Umbilical cord (tissue), 2 donors: Measurements from ENCODE around the genes EPHA7, NDUFAF4 and PNISR.

DNA sequence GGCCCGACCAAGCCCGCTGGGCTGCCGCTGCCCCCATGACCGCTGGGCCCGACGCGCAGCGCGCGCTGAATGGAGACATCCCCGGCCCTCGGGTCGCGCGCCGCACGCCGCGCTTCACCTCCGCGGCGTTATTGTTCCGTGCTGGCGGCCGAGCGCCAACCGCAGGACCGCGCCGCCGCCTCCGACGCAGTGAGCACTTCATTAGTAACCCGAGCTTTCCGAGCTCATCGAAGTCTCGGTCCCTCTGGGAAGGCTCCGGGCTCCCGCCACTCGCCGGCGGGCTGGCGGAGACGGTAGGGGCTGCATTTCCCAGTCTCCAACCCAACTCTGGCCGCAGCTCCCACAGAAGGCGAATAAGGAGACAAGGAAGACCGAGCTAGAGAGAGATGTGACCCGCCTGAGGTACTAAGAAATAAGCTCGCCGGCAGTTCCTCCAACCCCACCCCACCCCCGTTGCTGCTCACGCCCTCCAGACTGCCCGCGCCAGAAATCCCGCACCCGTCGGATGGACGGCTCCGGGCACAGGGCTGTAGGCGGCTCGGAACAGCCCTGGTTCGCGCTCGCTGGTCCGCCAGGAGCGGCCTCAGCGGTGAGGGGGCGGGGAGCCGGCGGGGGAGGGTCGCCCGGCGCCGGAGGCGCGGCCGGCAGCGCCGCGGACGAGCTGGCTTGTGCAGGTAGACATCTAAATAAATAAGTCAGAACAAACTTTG, 686 bp downstream of the EPHA7 start:
- RAMPAGE, long total RNA = no peak

GRCh38 chr6:93419228-93419709, at the start of gene EPHA7:
Gene EPHA7, minus strand, starts transcription at chr6:93419559.
- RAMPAGE, long total RNA = no peak

- RAMPAGE, long total RNA = no peak
Measured at GRCh38 chr6:96542220-96543178, 20.4 kb upstream of the FHL5 start.

DNA sequence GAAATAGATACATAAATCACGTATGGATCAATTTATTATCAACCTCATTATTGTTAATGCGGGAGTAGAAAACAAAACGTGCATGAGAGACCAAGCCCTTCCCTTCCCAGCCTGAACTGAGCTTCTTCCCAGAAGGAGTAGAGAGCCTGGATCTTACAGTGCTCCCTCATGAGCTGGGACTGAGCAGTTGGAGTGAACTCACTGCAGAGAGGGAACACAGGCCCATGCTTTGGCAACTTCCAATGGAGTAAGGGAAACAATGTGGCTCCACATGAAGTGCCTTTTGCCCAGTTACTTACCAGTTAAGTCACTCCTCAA, 12.4 kb downstream of the FHL5 start:
- RAMPAGE, long total RNA = no peak

- RAMPAGE, long total RNA = no peak
Measured at GRCh38 chr6:96885247-96885849, 12.3 kb downstream of the NDUFAF4 start.

- RAMPAGE, long total RNA = start-site peak on the minus strand at chr6:96897821-96897887, 176 and 18 reads in 2 replicates
Measured at GRCh38 chr6:96897602-96898573, at the start of gene NDUFAF4. Gene NDUFAF4, minus strand, starts transcription at chr6:96897891.

GRCh38 chr6:97594748-97595248, 311.8 kb upstream of the MMS22L start:
- RAMPAGE, long total RNA = no peak

GRCh38 chr6:98946667-98947303, 961 bp downstream of the FBXL4 start:
- RAMPAGE, long total RNA = no peak

DNA sequence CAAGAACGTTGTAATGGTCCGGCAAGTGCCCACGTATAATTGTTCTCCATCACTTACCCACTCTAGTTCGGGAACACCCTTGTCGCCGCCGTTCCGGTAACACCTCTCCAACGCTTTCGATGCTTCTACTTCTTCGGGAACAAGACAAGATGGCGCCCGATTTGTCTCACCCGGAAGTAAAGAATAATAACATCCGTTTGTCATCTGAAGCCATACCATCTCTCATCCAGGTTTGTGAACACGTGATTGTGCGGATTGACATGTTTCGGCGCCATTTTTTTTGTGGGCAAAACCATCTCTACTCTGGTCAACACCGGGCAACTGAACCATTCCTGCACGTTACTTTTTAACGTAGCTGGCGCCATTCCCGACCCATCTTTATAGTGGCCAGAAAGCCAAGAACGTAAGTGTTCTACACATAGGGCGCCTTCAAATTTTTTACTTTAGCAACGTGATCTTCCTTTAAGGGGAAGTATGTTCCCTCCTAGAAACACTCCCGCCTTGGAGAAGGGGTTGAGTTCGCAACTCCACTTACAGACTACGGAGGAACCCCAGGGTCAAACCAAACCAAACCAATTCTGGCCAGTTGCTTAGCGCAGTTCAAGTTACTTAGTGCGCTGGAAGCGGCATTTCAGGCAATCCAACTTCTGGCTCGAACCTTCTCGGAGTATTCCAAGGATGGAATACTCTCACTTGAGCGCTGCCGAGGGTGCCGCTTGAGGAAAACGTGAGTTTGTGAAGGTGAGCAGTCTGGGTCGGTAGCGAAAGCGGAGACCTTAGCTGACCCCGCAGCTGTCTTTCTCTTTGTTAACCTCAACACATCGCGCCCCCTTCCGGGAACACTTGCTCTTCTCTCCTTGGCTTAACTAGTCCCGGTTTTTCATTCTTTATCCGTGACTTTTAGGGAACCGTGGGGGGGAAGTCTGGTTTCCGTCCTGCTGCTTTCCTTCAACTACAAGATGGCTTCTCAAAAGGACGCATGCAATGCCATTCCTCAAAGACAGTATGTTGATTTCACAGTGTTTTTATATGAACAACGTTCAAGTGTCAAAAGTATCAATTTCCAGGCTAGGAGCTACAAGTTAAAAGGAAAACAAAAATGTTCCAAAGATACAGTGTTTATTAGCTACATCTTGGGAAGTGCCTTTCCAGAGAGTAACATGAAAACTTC, at the start of gene PNISR:
Gene PNISR, minus strand, starts transcription at position 151 of the 1,171 bp plus-strand sequence.
- RAMPAGE, long total RNA = start-site peak on the minus strand centred at position 141 of the sequence, 64 bp wide, 170 and 124 reads in 2 replicates

GRCh38 chr6:99550132-99550752, 18.2 kb downstream of the CCNC start:
- RAMPAGE, long total RNA = no peak

GRCh38 chr6:99603493-99604019, 3.1 kb upstream of the PRDM13 start:
- RAMPAGE, long total RNA = no peak

GRCh38 chr6:99821048-99821536, 172.9 kb downstream of the MCHR2 start:
- RAMPAGE, long total RNA = no peak

- RAMPAGE, long total RNA = no peak
Measured at GRCh38 chr6:100482555-100483163, 17.9 kb upstream of the SIM1 start.

GRCh38 chr6:100487602-100487881, 22.8 kb upstream of the SIM1 start:
- RAMPAGE, long total RNA = no peak

GRCh38 chr6:100487944-100488295, 23.2 kb upstream of the SIM1 start:
- RAMPAGE, long total RNA = no peak

DNA sequence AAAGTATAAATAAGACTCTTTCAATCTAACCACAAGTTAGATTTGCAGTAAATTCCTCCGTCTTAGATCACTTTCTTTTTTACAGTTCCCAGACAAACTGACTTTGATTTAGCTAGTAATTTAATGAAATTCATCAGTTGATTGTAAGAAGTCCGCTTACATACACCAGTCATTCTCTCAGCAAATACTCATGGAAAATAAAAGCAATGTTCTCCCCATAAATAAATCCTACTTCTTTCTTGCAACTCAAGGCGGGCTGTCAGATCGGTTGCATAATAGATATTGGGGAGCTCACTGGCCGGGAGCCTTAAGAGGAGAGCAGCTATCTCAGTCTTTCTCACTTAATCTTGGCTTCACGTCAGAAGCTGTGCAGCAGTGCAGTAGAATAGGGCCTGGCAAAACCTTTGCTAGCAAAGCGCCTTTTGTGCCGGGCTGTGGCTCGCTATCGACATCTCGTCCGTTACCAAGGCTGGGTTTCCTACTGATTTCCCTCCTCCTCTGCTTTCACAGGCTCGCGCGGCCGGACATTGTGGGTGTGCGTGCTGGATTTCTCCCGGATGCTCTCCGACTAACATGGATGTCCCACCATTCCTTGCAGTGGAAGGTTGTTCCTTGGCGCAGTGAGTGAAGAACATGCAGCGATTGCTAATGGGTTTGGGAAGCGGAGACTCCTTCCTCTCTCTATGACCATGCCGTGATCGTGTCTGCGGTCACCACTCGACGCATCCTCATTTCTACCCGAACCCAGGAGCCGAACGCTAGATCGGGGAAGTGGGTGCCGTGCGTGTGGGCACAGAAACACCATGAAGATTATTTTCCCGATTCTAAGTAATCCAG, 5.2 kb downstream of the GRIK2 start:
- RAMPAGE, long total RNA = start-site peak on the plus strand centred at position 589 of the sequence, 608 bp wide, 12 and 8 reads in 2 replicates

DNA sequence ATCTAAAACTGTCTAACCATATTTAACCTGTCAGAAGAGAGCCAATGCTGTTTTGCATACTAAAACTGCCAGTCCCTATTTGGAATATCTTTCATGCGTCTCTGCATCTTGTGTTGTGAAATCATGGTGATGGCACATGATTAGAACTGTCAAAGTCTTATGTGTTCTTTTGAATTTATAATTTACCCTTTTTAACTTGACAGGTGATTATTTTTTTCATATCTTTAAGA, 1159.3 kb downstream of the GRIK2 start:
- RAMPAGE, long total RNA = no peak

- RAMPAGE, long total RNA = no peak
Measured at GRCh38 chr6:104955553-104955830, 1.4 kb upstream of the LIN28B start.

DNA sequence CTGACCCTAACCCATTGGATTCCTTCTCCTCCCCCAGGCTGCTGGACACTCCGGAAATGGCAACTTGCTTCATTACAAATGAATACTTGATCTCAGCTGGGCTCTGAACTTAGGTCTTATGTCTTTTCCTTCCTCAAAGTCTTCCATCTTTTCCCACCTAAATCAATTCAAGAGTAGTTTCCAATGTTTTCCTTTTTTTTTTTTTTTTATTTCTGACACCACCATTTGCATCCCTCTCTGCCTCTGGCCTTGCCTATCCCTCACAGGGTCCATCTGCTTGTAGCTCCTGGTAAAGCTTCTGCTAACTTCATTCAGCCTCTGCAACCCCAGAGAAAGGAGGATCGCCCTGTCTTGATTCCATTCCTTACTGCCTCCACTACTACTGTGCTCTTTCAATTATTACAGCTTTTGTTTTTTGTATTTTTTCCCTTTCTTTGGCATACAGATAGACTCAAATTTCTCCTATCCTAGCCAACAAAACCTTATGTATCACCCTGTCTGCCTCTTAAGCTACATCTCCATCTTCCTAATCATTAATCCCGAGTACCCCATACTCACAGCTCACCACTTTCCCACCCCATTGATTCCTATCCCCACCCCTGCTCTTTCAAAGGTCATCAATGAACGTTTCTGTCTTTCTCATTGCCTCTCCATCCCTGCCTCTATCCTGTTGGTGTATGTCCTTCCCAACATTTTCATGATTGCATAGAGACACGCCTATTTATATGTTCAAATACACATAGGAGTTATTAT, 107.7 kb downstream of the PREP start:
- RAMPAGE, long total RNA = no peak

GRCh38 chr6:105402084-105402922, 579 bp downstream of the PREP start:
- RAMPAGE, long total RNA = no peak